Smooth muscle cell (in vitro differentiated cells): ENCODE measurements around a stretch of chr7.

GRCh38 chr7:139596725-139597189, 73.3 kb downstream of the CLEC2L start:
- RAMPAGE, long total RNA = no peak

GRCh38 chr7:139637138-139637680, 113.7 kb downstream of the CLEC2L start:
- RAMPAGE, long total RNA = no peak

DNA sequence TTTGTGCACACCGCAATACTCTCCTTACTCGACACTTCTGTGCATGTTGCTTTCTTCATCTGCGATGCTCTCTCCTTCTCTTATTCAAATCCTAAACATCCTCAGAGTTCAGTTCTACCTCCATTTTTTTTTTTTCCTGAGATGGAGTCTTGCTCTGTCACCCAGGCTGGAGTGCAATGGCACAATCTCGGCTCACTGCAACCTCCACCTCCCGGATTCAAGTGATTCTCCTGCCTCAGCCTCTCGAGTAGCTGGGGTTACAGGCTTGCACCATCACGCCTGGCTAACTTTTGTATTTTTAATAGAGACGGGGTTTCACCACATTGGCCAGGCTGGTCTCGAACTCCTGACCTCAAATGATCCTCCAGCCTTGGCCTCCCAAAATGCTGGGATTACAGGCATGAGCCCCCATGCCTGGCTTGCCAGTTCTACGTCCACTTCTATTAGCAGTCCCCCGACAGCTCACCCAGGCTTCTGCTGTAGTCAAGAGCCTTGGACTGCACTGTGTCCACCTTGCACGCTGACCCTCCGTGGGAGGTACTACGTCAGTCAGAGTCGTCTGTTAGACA, 121.0 kb downstream of the HIPK2 start:
- RAMPAGE, long total RNA = no peak

DNA sequence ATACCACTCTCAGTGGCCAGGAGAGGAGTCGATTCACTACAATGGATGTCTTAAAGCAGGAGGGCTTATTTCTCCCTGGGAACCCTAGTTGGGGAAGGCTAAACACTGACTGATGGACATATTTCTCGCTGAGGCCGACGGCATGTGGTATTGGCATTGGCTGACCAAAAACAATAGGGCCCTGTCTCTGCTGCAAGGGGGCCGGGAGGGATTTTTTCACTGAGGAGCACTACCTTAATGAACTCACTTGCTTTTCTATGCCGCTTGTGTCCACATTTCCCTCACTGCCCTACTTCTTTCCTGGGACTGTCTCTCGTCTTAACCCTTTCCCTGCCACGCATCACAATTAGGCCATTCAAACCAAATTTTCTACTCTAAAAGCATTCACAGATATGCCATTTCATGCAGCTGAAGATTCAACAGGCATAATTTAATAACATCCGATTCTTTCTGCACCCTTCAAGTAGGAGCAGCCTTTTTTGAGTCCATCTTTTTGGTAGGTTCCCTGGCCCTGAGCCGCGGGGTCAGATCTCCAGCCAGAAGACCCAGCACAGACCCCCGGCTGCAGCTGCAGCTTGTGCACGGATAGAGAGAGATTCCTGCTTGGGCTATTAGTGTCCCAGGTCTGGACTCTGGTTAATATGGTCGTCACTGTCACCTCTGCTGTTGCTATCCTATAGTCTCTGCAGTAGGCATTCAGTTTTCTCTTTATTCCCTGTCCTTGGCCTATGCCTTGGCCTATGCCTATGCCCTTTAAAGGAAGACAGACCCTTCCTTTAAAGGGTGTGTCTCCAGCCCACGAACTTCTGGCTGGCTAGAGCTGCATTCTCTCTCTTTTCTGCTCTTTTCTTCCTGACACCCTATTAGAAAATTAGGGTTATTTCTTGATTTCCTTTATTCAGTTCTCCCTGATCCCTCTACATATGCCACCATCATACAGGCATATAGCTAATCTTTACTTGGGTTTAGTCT, 118.6 kb downstream of the HIPK2 start:
- RAMPAGE, long total RNA = no peak

DNA sequence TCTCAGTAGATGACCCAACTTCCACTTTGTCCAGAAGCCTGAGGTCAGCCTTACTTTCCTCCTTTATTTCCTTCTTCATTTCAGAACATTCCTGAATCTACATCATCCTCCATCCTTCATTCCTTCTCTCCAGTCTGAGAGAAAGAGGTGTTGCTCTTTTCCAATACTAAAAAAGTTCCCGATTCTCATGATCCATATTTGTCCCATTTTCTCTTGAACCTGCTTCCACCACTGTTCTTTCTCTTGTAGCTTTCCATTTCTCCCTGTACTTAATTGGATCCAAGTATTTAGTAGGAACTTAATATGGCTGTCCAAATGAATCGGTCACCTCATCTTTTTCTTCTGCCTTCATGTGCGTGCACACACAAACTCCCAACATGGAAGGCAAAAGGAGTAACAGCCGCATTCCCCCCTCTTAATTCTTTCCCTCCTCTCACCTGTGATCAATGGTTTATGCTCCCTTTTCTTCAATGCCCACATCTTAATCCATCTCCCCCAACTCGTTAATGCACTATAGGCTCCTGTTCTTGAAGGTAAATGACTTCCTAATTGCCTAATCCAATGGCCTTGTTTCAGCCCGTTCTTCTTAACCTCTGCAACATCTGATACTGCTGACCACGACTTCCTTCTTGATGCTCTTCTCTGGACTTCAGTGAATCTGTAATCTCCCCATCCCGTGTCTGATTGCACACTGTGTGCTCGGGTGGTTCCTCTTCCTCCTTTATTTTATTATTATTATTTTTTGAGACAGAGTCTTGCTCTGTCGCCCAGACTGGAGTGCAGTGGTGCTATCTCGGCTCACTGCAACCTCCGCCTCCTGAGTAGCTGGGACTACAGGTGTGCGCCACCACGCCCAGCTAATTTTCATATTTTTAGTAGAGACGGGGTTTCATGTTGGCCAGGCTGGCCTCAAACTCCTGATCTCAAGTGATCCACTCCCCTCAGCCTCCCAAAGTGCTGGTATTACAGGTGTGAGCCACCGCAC, 59.1 kb downstream of the HIPK2 start:
- RAMPAGE, long total RNA = no peak

DNA sequence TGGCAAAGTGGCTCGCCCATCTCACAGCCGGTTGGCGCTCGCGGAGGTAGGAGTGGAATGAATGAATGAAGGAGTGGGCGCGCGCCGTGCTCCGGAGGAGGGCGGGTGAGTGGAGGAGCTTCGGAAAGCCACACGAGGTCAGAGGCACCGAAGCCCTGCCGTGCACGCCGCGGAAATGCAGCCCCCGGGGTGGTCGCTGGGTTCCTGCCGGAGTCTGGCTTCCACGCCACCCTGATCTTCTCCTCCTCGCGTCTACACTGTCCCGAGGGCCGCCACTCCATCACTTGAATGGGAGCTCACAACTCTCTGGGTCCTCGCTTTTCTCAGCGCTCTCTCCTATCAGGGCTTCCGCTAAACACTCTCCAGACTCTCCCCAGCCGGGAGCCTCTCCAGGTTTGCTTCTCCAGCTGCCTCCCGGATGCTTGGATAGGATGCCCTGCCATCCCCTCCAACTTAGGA, 657 bp upstream of the HIPK2 start:
- RAMPAGE, long total RNA = no peak

DNA sequence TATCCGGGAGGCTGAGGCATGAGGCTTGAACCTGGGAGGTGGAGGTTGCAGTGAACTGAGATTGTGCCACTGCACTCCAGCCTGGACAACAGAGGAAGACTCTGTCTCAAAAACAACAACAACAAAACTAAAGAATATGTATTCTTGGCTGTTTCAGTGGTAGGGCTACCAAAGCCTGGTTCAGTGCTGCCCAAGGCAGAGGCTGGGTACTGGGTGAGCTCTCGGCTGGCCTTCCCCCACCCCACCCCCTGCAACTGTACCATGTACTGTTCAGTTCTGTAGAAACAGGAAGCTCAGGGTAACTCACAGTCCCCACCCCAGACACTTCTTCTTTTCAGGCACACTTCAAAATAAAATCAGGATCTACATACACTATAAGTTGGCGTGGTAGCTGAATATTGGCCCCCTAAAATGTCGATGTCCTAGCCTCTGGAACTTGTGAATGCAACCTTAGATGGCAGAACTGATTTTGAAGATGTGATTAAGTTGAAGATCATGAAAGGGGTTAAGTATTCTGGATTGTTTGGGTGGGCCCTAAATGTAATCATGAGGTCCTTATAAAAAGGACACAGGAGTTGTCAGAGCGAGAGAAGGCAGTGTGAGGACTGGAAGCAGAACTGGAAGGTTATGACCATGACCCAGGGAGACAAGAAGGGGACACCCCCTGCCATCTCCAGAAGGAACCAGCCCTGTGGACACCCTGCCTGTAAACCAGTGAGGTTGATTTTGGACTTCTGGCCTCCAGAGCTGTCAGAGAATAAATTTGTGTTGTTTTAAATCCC, 31.2 kb downstream of the TBXAS1 start:
- RAMPAGE, long total RNA = no peak

- RAMPAGE, long total RNA = no peak
These were observed 23.7 kb downstream of the PARP12 start for GRCh38 chr7:140038952-140039461.

DNA sequence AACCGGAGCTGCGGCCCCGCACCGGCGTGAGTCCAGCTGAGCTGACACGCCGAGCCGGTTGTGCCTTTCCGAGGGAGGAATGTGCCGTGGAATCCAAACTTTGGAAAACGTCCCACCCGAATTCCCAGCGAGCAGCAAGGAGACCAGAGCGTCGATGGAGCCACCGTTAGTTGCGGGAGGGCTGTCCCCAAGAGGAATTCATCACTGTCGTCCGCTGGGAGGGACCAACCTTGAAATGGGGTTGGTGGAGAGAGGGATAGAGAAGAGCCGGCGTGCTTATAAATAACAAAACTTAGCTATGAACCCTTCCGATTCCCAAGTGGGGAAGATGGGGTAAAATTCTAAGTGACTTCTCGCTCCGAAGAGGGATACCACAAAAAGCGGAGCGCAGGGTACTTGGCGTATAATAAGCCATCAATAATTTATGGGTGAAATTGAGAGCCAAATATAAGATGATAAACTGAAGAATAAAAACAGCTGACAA, 778 bp upstream of the KDM7A start:
- RAMPAGE, long total RNA = no peak

DNA sequence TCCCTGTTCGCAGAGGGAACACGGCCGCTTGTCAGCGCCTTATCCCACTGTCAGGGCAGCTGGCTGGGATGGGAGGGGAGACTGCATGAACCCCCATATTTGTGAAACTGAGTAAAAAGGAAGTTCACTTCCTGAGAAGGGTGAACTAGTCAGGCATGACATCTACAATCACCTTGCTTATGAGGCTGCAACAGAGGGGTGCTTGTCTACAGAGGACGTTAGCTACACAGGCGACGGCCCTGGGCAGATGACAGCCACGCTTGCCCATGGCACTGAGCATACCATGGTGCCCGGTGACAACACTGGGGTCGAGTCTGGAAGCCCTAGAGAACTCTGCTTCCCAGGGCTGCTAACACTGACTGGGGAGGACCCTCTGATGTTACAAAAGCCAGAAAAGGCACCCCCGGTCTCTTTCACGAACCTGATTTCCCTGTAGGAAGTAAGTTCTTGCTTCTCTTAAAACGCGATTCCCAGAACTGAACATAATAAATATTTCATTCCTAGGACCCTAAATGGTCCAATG, 46.1 kb upstream of the KDM7A start:
- RAMPAGE, long total RNA = no peak

DNA sequence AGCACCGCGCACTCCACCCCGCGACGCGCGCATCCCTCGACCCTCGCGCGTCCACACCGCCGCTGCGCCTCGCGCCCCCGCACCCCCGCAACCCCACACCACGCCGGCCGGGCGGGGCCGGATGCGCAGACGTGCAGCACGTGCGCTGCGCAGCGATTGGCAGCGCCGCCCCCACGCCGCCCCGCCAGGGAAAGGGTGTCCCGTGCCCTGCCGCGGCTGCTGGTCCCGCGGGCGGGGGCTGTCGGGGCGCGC, 53.7 kb upstream of the KDM7A start:
- RAMPAGE, long total RNA = no peak

GRCh38 chr7:140275410-140276019, 98.7 kb upstream of the KDM7A start:
- RAMPAGE, long total RNA = no peak

- RAMPAGE, long total RNA = no peak
These were observed 24.9 kb downstream of the MKRN1 start for GRCh38 chr7:140454272-140454915.

GRCh38 chr7:140553280-140553670, 74.0 kb upstream of the MKRN1 start:
- RAMPAGE, long total RNA = no peak

GRCh38 chr7:140567477-140568068, 73.0 kb downstream of the DENND2A start:
- RAMPAGE, long total RNA = no peak

GRCh38 chr7:140601735-140602567, 38.7 kb downstream of the DENND2A start:
- RAMPAGE, long total RNA = start-site peak on the minus strand at chr7:140602291-140602481, 17 and 5 reads in 2 replicates

DNA sequence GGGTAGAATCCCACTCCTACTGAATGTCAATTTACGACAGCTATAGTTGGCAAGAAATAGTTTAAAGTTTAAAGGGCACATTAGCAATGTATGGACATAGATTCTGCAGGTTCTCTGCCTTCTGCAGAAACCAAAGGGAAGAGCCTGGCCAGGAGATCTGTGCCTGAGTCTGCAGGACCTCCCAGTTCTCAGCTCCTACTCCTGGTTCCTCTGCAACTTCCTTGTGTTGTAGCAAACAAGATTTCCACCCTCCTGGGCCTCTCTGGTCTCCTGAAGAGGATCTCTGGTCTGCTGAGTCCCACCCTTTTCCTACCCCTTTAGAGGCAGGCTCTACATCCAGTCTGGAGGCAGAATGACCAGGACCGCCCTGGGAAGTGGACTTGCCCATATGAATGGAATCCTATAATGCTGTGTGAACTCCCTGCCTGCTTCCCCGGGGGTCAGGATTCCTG, 3.3 kb downstream of the DENND2A start:
- RAMPAGE, long total RNA = no peak

GRCh38 chr7:140671854-140672536, 750 bp upstream of the ADCK2 start:
- RAMPAGE, long total RNA = no peak

DNA sequence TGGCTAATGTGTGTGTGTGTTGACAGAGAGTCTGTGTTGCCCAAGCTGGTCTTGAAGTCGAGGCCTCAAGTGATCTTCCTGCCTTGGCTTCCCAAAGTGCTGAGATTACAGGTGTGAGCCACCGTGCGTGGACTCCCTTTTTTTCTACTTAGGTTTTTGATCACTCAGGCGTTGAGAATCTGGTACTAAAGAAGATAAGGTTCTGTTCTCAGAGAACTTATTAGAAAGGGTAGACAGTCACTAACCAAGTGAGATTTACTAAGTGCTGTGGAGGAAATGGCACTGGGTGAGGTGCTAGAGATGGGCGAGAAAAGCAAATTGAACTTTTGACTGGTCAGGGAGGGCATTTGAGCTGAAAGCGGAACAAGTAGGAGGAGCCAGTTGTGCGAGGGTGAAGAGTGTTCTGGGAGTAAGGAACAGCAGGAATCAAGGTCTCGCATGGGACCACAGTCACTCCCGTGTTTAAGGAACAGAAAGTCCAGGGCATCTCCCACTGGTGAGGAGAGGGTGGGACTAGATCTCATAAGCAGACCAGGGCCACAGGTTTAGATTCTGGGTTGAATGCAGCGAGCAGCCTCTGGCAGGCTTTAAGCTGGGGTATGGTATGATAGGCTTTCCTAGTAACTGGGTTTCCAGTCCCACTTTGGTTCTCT, 18.1 kb downstream of the NDUFB2 start:
- RAMPAGE, long total RNA = no peak

DNA sequence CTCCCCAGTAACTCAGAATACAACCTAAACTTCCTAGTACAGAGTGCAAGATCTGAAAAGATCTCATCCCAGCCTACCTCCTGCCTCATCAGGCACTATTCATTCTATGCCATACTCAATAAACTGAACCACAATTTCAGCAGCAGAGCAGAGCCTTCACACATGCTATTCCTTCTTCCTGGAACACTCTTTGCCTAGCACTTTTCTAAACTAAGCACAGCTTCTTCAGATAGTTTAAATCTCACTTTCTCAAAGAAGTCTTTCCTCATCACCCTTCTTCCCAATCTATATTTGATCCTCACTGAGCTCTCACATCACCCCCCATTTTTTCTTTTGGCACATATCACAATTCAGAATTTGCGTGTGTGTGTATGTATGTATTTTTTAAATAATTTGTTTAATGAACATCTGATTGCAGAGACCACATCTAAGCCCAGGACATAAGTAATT, 38.3 kb downstream of the BRAF start:
- RAMPAGE, long total RNA = no peak